Bronchial lymph node (tissue), 1 donor: ENCODE results near the gene HIGD1B.

DNA sequence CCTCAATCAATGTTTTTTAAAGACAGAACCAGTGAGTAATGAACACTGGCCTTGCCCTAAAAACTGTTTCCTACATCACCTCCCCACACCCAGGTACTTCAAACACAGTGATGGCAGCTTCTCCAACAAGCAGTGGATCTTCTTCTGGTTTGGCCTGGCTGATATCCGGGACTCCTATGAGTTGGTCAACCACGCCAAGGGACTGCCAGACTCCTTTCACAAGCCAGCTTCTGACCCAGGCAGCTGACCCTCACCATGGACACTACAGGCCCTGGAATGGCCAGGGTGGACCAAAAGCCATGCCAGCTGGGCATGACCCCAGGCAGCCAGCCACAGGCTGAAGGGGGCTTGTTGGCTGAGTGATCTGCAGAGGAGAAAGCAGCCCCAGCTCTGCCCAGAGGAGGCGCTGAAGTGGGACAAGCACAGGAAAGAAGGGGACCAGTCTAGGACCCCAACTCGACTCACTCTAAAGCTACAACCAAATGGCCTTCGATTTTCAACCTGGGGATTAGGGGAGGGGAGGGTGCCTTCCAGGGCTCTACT is 4.0 kb downstream of the NAGS start:
- PRO-cap: no peak

DNA sequence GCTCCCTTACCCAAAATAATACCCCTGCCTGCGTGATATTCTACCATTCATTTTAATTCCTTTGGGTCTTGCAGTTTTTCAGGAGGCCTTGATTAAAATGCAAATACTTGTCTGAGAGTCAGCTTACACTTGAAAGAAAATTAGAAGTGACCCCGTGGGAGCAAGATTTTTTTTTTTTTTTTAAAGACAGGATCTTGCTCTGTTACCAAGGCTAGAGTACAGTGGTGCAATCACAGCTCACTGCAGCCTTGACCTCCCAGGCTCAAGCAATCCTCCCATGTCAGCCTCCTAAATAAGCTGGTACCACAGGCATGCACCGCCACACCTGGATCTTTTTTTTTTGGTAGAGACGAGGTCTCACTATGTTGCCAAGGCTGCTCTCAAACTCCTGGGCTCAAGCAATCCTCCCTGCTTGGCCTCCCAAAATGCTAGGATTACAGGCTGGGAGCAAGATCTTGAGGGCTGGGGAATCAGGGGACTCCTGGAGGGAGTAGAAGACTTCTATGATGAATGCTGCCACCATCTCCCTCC is 4.6 kb downstream of the NAGS start:
- PRO-cap: no peak

DNA sequence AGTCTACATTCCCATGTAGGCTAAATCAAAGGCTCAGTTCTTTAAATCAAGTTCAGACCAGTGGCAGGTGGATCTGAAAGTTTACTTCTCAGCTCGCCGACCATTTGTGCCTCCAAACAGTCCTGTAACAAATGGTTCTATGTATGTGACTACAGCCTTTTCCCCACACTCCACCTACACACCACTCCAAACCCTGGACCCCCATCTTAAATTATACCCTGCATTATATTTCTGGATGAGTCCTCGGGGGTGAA is 19.4 kb upstream of the TMEM101 start:
- PRO-cap: no peak

DNA sequence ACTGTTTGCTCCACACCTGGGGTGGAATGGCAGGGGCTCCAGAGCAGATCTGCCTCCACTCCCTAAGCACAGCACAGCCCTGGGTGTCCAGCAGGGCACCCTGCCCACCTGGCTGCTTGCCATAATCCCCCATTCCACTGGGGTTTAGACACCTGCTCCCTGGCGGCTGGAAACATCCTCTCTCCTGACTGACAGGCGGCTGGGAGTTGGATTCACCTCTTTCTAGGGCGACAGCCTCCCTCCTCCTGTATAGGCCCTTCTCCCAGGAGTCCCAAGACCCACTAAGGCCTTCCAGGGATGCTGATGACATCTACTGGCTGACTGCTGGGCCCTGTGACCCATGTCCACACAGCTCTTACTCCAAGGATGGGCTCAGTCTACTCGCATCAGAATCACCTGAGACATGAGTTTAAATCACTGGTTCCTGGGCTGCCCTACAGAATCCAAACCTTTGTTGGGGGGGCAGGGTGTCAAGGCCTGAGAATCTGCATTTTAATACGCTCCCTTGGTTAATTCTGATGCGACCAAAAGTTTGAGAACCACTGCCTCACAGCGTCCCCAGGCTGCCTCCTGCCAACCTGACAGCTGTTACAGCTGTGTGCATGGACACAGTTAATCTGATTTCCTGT is 17.8 kb downstream of the HDAC5 start:
- PRO-cap: no peak

GRCh38 chr17:44113459-44114439 is 9.7 kb downstream of the HDAC5 start:
- PRO-cap: no peak

- PRO-cap: no peak
Measured at GRCh38 chr17:44191985-44192962, 5.5 kb downstream of the TMUB2 start.

DNA sequence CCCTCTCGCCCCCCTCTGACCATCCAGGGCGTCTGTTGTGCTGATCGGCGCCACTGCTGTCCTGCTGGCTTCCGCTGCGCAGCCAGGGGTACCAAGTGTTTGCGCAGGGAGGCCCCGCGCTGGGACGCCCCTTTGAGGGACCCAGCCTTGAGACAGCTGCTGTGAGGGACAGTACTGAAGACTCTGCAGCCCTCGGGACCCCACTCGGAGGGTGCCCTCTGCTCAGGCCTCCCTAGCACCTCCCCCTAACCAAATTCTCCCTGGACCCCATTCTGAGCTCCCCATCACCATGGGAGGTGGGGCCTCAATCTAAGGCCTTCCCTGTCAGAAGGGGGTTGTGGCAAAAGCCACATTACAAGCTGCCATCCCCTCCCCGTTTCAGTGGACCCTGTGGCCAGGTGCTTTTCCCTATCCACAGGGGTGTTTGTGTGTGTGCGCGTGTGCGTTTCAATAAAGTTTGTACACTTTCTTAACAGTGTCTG is 7.6 kb downstream of the GRN start:
- PRO-cap: no peak

GRCh38 chr17:44628120-44629310 is 27.8 kb upstream of the MEIOC start:
- PRO-cap: unidirectional peak, plus-strand start at chr17:44628616

GRCh38 chr17:44845898-44846404 is 1.7 kb upstream of the HIGD1B start:
- PRO-cap: no peak

GRCh38 chr17:44847488-44848021 is at the start of gene HIGD1B:
Gene HIGD1B (plus strand): TSS chr17:44847883.
- PRO-cap: no peak

DNA sequence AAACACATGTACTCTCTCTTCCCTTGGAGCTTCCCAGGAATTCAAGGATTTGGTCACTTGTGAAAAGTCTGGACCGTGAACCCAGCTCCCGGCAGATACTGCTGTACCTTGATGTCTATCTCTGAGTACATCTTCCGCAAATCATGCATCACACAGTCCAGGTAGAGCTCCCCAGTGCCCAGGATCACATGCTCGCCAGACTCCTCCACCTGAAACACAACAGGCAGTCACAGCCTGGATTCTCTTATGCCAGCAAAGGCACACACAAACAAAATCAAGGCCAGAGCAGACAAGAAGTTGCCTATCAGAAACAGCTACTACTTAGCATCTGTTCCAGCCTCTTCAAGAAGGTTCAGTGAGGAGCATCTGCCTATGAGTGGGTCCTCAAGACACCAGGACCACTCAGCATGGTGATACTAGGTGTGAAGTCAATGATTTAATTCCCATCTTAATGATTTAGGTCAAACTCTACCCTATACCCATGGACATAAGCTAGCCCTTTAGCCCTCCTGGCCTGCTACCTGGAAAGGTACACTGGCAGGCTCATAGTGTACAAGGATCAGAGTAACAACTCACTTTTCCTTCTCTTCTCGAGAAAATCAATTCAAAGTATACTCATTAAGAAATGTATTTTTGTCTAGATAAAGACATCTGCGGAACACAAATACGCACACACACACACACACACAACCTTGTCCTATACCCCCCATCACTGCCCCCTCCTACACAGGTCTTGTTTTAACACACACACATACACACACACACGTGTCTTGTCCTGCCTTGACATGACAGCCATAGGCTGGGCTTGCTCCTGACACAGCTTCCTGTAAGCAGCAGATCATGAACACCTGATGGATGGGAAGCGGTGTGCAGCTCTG is 11.5 kb downstream of the HIGD1B start:
- PRO-cap: no peak

DNA sequence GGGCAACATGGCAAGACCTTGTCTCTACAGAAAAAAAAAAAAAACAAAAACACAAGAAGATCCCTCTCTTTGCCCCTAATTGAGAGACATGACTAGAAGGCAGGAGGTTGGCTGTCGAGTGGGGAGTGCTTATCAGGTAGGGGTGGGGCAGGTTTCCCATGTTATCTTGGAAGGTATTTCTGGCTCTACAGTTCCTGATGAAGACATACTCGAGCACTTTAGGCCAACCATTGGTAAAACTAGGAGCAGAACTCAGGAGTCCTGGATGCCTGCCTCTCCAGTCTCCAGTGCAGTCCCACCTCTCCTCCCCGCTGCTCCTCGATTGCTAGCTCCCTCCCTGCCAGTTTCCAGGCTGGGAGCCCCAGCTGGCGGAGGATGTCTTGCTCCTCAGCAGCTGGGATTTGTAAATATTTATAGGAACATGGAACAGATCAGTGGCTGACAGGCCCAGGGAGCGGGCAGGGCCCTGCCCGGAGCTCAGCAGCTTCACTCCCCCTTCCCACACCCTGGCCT is 11.3 kb upstream of the C1QL1 start:
- PRO-cap: no peak

DNA sequence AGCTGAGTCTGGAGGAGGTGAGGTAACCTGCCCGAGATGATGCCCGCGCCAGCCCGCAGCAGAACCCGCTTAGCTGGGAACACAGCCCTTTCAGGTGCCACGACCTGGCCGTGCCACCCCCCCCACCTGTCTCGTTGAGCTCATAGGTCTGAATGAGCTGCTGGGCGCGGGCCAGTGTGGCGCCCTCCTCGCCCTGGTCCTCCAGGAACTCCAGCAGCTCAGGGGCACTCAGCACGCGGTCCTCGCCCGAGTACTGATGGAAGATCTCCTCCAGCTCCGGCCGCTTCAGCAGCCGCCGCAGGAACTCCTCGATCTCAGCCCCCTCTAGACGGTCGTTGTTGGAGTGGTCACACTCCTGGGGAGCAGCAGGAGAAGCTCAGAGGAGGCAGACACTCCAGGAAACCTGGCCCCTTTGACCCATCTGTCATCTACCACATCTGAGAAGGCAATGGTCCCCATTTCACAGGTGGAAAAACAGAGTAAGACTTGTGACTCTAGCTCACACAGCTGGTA is 13.6 kb downstream of the PLCD3 start:
- PRO-cap: no peak

GRCh38 chr17:45169280-45169883 is 7.7 kb downstream of the HEXIM2 start:
- PRO-cap: no peak

DNA sequence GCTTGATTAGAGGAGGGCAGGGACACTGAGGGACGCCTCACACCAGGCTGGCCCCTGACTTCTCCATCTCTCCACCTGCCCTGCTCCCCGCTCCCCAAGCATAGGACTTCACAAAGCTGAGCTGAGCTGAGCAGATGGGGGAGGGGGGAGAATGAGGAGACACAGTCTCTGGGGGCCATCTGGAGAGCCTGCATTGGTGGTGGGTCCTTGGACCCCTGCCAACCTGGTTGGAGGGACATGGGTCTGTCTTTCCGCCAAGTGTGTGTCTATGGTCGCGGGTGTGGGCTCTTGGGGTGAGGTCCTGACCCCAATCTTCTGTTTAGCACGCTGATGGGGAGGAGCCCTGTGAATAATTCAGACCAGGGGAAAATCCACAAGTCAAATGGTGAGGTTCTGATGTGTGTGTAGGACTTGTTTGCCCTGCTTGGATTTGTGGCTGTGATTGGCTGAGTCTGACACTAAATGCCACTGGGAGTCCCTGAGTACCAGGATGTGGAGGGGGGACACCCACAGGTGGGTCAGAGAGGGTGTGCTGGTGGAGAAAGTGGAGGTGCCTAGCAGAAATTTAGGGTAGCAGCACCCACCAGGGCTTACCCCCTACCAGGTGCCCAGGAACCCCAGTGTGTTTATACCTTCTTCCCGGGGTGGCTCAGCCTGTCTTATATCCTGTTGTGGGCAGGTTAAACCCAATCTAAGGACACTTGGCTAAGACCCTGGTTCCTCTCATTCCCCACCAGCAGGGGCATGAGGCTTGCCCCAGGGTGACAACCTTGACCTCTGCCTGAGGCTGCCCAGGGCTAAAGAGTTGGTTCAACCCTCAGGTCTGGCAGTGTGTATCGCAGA is 2.1 kb downstream of the FMNL1 start:
- PRO-cap: bidirectional peak, plus-strand start at position 133 of the sequence, minus-strand start at position 77 of the sequence; bidirectional peak, plus-strand start at position 488 of the sequence, minus-strand start at position 432 of the sequence

DNA sequence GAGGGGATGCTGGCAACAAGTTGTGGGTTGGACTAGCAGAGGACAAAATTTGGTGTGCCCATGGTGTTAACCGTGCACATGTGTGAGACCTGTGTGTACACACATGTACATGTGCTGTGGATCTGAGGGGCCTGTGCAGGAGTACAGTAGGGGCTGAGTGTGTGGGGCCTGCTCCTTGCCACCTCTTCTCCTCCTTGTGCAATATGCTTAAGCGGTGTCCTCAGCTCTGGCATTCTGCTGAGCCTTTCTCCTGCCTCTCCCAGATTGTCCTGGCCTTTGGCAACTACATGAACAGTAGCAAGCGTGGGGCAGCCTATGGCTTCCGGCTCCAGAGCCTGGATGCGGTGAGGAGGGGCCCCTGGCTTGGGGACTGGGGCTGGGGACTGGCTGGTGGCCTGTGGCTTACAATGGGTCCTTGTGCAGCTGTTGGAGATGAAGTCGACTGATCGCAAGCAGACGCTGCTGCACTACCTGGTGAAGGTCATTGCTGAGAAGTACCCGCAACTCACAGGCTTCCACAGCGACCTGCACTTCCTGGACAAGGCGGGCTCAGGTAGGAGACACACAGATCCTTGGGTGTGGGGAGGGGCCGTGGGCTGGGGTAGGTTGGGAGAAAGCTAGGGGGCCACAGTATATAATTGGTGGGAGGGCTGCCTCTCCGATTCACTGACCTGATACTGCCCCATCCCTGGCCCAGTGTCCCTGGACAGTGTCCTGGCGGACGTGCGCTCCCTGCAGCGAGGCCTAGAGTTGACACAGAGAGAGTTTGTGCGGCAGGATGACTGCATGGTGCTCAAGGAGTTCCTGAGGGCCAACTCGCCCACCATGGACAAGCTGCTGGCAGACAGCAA is 17.1 kb downstream of the SPATA32 start:
- PRO-cap: no peak

DNA sequence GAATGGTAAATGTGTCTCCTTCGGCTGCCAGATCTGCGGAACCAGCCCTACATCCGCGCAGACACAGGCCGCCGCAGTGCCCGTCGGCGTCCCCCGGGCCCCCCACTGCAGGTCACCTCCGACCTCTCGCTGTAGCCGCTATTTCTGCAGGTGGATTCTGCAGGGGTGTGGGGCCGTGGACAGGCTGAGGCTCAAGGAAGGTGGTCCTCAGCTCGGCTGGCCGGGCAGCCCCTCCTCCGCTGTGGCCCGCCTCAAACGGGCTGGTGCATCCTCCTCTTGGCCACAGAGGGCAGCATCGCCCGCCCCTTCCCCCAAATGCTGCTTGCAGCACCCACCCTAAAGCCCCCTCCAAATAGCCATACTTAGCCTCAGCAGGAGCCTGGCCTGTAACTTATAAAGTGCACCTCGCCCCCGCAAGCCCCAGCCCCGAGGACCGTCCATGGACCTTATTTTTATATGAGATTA is 15.0 kb downstream of the SPATA32 start:
- PRO-cap: no peak

DNA sequence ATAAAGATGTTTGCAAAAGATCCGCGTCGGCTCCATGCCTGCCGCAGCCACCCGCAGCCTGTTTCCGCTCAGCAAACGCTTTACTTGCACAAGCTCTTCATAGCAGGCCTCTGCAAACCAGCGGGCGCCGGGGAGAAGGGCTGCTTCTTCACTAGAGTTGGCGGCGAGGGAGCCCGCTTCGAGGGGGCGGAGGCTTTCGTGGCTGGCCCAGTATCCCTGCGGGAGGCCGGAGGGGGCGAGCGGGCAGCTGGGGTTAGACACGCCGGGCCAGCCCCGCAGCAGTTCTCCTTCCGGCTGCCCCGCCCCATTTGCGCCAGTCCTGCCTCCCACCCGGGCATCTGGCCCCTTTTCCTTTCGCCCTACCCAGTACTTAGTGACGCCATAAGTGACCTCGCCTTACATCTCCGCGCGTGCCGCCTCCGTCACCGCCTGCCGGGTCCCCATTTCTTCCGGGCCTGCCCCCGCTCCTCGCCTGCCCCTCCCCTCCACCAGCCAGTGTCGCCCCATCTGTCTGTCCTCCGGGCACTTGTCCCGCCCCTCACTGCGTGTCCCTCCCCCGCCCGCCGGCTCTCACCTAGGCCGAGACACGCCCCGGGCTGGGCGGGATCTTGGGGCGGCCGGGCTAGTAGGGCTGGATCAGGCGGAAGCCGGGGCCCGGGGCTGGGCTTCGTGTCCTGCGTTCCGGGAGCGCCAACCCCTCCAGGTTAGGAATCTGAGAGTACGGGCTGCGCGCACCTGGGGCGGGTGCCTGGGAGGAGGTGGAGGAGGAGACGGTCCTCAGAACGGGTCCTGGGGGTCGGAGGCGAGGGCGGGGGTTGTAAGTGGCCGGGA is 14.4 kb downstream of the SPATA32 start:
- PRO-cap: bidirectional peak, plus-strand start at position 646 of the sequence, minus-strand start at position 310 of the sequence

DNA sequence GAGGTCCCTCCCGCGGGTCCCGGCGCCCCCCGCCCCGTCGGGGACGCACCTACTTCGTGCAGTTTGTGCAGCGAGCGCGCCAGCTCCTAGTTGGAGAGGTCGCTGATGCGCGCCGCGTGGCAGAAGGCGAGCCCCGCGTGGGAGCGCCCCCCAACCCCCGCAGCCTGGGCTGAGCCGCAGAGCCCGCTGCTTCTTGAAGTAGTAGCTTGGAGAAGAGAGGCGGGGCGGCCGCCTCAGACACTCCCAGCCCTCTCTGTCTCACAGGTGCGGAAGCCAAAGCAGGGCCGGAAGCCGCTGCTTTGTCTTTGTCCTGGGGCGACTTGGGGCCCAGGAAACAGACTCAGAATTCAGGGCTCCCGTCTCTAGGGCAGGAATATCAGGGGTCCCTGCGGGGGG is 13.8 kb downstream of the SPATA32 start:
- PRO-cap: bidirectional peak, plus-strand start at position 201 of the sequence, minus-strand start at position 171 of the sequence; bidirectional peak, plus-strand start at position 297 of the sequence, minus-strand start at position 255 of the sequence

- PRO-cap: no peak
Measured at GRCh38 chr17:45288756-45288976, 26.8 kb upstream of the SPATA32 start.